NALM6 (cell line): Measurements from ENCODE around the genes MYL7 and NUDCD3.

GRCh38 chr7:44131911-44132212, 8.5 kb upstream of the POLD2 start:
- PRO-cap = no peak

GRCh38 chr7:44141205-44141716, at the start of gene MYL7:
TSS of gene MYL7 (minus strand) at chr7:44141332.
- PRO-cap = no peak

GRCh38 chr7:44147374-44147849, 6.3 kb upstream of the MYL7 start:
- PRO-cap = no peak

GRCh38 chr7:44213153-44214074, 12.6 kb downstream of the YKT6 start:
- PRO-cap = no peak

GRCh38 chr7:44324591-44324962, 817 bp downstream of the CAMK2B start:
- PRO-cap = no peak

- PRO-cap = no peak
Observed at GRCh38 chr7:44486575-44486985, 3.9 kb downstream of the NUDCD3 start.

DNA sequence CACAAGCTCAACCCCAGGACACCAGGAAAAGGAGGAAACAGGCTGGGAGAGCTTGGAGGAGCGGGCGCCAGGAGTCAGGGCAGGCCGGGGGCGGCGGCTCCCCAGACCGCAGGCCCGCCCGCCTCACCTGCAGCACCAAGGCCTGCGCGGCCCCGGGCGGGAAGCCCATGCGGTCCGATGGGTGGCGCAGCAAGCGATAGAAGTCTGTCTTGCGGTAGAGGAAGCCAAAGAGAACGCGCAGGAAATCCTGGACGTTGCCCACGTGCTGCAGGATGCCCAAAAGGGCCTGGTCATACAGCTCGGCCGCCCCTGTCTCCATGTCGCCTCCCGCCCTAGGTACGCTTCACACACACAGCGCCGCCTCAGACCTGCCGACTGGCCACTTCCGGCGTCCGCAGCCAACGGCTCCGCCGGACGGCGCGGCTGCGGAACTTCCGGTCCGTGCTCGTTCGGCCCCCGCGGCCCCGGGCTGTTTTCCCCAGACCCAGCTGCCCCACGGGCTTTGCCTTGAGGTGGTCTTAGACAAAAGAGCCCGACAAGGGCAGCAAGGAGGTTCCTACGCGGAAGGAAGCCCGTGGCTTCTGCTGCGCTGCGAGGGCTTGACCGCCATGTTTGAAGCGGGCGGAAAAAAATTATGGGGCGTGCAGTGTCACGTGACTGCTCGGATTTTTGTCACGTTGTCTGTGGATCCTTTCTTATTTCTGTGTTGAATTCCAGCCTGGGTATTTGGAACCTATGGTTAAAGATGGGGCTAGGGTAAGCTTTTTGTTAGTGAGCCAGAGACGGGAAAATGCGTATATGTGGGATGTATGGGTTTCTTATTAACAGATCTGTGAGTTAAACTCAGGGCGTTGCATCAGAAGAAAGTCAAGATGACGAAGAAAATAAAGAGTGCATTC, at the start of gene NUDCD3:
NUDCD3 (minus strand) TSS at position 377 of the 899 bp plus-strand sequence.
- PRO-cap = bidirectional peak, plus-strand start at position 227 of the sequence, minus-strand start at position 338 of the sequence; bidirectional peak, plus-strand start at position 723 of the sequence, minus-strand start at position 586 of the sequence

- PRO-cap = no peak
Observed at GRCh38 chr7:44580751-44581256, 1.2 kb downstream of the TMED4 start.

GRCh38 chr7:44615038-44615564, 8.7 kb downstream of the OGDH start:
- PRO-cap = no peak

- PRO-cap = no peak
Observed at GRCh38 chr7:44622707-44623181, 16.3 kb downstream of the OGDH start.

GRCh38 chr7:44634582-44634998, 28.2 kb downstream of the OGDH start:
- PRO-cap = no peak

GRCh38 chr7:44654088-44654838, 47.8 kb downstream of the OGDH start:
- PRO-cap = no peak

DNA sequence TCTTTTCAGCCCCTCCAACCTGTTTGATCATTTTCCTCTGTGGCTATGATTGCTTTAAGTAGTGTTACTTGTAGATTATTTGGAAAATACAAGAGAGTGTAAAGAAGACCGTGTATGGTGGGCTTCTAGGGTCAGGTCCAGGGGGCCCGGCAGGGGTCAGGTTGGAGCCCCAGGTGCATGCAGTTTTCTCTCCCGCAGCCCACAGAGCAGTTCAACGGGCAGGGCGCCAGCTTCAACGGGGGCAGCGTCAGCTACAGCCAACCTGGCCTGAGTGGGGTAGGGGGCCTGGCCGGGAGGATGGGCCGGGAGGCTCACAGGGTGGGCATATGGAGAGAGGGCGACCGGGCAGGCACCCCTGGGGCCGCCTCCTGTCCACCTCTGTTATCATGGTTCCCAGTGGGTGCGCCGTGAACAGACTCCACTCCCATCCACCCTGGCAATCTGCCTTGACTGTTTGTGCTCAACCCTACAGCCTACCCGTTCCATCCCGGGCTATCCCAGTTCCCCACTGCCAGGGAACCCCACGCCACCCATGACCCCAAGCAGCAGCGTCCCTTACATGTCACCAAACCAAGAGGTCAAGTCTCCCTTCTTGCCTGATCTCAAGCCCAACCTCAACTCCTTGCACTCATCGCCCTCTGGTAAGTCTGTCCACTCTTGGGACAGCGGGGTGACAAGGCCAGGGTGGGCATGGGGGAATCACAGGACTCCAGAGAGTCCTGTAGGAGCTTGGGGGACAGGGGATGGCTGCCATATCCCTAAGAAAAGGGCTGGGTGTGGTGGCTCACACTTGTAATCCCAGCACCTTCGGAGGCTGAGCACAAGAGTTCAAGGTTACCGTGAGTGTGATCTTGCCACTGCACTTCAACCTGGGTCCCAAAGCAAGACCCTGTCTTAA, 11.6 kb downstream of the ZMIZ2 start:
- PRO-cap = no peak

DNA sequence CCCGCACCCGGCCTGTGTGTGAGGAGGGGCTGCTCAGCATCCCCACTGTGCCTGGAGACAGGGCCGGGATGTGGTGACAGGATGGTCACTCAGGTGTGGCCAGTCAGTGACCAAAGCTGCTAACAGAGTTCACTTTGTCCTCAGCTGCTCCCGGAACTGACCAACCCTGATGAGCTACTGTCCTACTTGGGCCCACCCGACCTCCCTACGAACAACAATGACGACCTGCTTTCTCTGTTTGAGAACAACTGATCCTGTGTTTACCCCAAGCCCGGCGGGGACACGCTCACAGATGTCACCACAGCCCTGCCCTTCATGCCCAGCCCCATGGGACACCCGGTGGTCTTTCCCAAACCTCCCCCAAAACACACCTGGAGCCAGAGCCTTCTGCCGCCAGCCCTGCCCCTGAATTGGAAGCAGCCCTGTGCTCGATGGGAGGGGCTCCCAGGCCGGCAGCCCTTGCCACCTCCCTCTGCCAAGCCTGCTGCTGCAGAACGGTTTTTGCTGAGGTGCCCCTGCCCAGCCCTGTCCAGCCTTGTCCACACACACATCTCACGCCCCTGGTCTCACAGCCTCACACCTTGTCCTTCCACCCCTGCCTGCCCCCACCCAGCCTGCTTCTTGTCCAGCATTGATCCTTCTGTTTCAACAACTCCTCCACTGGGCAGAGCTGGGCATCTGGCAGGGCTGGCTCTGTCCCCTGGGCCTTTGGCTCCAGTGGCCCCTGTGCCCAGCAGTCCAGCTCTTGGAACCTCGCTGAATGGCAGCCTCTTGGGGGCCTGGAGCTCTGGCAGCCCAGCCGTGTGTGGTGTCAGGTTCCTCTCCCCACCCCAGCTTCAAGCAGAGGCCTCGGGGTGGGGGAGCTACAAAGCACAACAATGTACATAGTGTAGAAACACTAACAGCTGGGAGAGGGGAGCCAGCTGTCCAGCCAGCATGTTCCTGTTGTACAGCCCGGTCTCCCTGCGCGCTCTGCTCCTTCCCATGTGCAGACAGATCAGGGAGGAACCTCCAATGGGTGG, 19.0 kb downstream of the ZMIZ2 start:
- PRO-cap = no peak

DNA sequence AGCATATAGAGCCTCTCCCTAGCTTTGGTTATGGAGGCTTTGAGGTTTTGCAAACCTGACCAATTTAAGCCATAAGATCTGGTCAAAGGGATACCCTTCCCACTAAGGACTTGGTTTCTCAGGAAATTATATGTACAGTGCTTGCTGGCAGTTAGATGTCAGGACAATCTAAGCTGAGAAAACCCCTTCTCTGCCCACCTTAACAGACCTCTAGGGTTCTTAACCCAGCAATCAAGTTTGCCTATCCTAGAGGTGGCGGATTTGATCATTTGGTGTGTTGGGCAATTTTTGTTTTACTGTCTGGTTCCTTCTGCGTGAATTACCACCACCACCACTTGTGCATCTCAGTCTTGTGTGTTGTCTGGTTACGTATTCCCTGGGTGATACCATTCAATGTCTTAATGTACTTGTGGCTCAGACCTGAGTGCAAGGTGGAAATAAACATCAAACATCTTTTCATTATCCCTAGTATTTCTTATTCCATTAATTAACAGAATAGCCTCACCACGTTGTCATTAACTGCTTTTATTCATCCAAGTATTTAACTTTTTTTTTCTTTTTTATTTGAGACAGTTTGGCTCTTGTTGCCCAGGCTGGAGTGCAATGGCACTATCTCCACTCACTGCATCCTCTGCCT, 6.3 kb downstream of the PPIA start:
- PRO-cap = no peak

GRCh38 chr7:44959538-44960122, 19.2 kb downstream of the MYO1G start:
- PRO-cap = no peak

- PRO-cap = no peak
Observed at GRCh38 chr7:44977888-44978526, 808 bp downstream of the MYO1G start.

GRCh38 chr7:44984943-44985939, 6.4 kb upstream of the MYO1G start:
- PRO-cap = no peak

- PRO-cap = no peak
Observed at GRCh38 chr7:45064449-45064884, 24.3 kb downstream of the NACAD start.

- PRO-cap = no peak
Observed at GRCh38 chr7:45159023-45159738, 1.6 kb downstream of the RAMP3 start.